ENCODE measurements around a stretch of chr21.

DNA sequence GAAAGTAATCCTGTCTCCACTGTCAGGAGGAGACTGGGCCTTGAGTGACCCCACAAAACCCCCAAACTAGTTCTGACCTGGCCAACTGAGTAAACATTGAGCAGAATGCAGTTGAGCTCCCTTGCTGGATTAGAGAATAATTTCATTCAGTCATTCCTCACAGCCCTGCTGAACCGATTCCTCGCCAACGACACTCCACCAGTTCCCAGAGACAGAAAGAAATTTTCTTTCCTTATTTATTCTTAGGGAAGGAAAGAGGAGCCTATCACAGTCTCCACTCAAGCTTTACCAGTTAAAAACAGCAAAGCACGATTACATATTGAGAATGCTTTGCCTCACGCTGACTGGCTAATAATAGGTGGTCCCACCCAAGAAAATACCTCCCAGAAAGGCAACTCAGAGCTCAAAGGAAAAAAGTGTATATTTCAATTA lies 44.4 kb downstream of the URB1 start:
- PRO-cap: no peak

DNA sequence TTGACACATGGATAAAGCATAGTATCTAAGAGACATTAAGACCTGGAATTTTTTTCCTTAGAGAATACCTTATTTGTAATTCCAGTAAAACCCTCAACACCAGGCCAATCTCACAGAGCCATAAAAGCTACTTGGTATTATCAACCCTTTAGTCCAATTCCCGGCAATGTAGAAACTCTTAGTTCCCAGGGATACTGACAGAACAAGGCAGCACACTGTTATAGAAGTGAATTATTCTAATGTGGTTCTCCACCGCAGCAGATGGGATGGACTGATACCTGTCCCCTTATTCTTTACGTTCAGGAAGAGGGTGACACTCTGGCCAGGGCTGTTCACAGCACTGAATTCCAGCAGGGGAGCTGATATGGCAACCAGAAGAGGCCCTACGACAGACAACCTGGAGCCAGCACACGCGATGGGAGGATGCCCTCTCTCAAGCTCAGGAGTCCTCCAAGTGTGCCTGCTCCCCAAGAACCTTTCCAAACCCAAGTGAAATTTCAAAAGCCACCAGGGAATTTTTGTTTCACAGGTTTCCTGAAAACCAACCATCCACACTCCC lies 10.4 kb downstream of the URB1 start:
- PRO-cap: no peak

GRCh38 chr21:32411463-32411828 lies 1.1 kb upstream of the EVA1C start:
- PRO-cap: bidirectional peak, plus-strand start at chr21:32411723, minus-strand start at chr21:32411602

DNA sequence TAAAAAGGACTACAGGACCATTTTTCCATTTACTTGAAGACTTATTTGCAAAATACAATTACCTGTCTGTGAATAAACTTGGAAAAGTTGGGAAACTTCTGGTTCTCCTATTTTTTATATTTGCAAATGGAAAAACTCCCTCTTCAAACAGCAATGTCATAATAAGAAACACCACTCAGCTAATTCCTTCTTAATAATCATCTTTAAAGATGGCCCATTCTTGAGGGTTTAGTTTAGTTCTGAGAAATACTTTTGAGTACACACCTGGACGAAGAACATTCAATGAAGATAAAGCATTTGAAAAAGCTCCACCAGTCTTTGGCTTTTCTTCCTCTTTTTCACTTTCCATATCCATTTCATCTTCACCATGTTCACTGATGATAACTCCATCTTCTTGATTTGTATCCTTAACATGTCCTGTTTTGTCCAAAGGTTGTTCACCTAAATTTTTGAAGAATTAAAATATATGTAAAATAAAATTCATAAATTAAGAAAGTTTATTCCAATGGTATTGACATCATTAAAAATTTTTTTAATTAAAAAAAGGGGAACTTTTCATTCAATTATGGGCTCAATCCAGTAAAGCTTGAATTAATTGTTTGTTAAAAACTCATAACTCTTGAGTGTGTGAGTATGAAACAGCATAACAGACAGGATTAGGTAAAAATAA lies 7.3 kb downstream of the PAXBP1 start:
- PRO-cap: no peak

GRCh38 chr21:33036473-33036809 lies 10.7 kb downstream of the OLIG2 start:
- PRO-cap: no peak

- PRO-cap: no peak
Measured at GRCh38 chr21:33198698-33199188, 31.0 kb upstream of the IFNAR2 start.

GRCh38 chr21:33203376-33203751 lies 26.4 kb upstream of the IFNAR2 start:
- PRO-cap: unidirectional peak, minus-strand start at chr21:33203657

GRCh38 chr21:33211984-33212887 lies 17.5 kb upstream of the IFNAR2 start:
- PRO-cap: no peak

- PRO-cap: no peak
Measured at GRCh38 chr21:33230798-33231055, 989 bp downstream of the IFNAR2 start.

GRCh38 chr21:33265223-33265600 lies 955 bp upstream of the IL10RB start:
- PRO-cap: no peak

GRCh38 chr21:33326618-33326916 lies 1.8 kb downstream of the IFNAR1 start:
- PRO-cap: no peak

DNA sequence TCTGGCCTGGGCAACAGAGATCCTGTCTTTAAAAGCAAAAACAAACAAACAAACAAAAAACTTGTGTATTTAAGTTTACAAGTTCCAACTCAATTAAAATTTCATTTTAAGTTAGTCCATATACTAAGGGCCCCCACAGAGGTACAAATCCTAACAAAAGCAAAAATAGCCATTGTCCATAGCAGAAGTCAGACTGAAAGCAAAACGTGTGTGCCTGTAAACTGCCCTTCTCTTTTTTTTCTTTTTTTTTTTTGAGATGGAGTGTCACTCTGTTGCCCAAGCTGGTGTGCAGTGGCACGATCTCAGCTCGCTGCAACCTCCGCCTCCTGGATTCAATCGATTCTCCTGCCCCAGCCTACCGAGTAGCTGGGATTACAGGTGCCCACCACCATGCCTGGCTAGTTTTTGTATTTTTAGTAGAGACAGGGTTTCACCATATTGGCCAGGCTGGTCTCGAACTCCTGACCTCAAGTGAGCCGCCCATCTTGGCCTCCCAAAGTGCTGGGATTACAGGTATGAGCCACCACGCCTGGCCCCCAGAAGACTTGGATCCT lies 11.5 kb upstream of the IFNGR2 start:
- PRO-cap: no peak

- PRO-cap: no peak
Measured at GRCh38 chr21:33428238-33429501, 25.5 kb downstream of the IFNGR2 start.

- PRO-cap: unidirectional peak, plus-strand start at chr21:33478851
Measured at GRCh38 chr21:33478538-33478953, 1.2 kb downstream of the TMEM50B start.

- PRO-cap: no peak
Measured at GRCh38 chr21:33844100-33844802, 71.4 kb downstream of the ATP5PO start.

DNA sequence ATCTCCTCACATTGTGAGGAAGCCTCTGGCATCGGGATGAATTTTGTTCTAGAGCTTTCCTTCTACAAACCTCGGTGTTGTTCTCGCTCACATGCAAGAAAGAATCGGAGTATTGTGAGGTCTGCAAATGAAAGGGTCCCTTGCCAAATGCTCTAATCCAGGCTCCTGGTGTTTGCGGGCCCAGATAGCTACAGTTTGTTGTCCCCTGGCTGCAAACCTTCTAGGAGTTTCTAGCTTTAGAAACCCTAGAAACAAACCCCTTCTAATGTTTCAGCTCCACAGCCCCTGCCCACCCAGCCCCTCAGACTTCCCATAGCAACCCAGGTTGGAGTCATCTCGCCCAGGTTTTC lies 8.6 kb upstream of the ATP5PO start:
- PRO-cap: no peak

DNA sequence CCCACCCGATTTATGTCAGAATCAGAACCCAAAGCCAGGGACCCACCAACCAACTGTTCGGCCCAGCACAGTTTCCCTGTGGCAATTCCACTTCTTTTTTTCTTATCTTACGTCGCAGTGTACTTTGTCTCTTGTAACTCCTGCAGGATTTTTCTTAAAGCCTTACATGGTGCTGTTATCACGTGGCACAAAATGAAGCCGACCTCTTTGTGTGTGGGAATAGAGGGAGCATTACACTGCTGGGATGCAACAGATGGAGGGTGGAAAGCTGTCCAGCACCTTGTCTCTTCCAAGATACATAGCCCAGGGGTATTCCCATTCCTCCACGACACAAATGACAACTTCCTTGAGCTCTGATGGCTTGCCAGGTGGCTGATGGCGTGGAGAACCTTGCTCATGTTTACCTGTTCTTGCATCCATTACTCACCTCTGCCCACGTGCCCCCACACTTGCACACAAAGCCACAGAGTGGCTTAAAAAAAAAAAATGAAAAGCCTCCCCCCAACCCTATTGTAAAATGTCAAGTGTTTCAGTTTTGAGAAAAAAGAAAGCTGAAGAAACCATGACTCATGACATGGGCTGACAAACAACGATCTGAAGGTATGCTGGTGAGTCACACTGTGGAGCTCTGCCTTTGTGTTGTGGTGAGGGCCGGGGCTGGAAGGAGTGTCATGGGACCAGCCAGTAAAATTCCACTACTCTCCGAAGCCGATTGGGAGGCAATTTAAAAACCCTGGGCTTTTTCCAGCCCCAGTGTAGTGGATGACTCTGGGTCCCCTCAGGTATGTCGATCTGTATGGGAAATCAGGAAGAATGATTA lies 31.9 kb upstream of the ATP5PO start:
- PRO-cap: no peak

- PRO-cap: no peak
Measured at GRCh38 chr21:33968190-33968907, 52.7 kb upstream of the ATP5PO start.

- PRO-cap: no peak
Measured at GRCh38 chr21:33976834-33977427, 61.3 kb upstream of the ATP5PO start.

GRCh38 chr21:33993737-33994290 lies 78.2 kb upstream of the ATP5PO start:
- PRO-cap: no peak

All from jejunum (tissue), 1 donor.